Vein endothelial cell (primary cell): ENCODE measurements around the genes UFD1, TBX1 and GNB1L.

DNA sequence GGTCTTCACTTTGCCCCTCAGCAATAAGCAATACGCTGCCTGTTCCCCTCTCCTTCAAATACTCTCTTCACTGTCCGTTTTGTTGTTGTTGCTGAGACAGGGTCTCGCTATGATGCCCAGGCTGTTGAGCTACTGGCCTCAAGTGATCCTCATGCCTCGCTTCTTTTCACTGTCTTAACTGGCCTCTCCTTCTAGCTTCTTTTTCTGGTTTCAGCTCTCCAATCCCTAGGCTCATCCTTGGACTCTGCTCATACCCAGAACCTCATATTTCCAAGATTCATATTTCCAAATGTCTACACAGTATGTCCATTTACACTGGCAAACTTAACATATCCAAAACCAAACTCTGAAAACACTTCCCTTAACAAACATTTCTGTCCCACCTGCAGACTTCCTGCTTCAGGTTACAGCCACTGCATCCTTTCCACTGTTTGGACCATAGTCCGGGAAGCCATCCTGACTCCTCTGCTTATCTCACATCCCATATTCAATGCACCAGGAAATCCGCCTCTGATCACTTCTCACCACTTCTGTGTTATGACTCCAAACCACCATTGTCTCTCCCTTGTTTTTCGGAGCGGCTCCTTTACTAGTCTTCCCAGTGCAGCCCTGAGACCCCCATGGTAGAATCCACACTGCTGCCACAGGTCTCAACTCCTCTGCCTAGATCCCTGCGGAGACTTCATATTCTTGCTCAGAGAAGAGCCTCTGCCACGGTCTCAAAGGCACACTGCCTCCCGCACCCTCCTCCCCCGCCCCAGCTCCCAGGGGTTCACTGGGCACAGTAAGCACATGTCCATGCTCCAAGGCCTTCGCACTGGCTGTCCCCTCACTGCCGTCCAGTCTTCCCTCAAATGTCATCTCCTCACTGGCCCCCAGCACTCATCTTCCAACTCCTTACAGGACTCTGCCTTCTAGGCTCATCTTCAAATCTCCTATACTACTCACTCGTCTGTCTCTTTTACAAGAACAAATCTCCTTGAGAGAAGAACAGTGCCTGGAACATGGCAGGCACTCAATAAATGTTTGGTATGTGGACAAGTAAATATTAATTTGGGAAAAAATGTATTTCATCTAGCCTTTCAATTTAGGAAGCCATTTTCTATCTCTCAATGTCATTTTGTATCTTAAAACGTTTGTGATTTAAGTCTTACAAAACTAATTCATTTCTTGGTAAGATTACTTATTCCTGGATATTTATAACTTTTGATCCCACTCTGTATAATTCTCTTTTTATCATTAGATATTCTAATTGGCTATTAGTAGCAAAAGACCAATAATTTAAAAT lies 29.9 kb downstream of the HIRA start:
- CAGE, long polyA plus RNA = no peak

DNA sequence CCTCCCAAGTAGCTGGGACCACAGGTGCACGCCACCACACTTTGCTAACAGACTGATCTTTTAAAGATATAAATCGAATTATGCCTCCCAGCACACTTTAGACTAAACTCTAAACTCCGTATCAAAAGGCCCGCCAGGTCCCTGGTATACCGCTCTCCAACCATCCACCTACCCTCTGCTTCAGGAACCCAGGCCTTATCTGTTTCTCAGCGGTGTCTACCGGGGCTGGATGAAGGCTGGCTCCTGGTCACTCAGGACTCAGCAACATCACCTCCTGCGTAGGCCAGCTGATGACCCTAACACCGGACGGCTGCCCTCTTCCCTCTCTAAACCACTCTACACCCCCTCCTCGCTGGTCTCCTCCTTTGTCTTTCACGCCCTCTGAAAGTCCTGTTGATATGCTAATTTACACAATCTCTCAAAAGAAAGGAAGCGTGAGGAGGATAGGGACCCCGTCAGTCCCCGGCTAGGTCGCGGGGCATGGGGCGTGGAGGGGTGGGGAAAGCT lies 636 bp downstream of the C22orf39 start:
- CAGE, long polyA plus RNA = no peak

- CAGE, long polyA plus RNA = no peak
These were observed 685 bp upstream of the C22orf39 start for GRCh38 chr22:19448028-19448763.

DNA sequence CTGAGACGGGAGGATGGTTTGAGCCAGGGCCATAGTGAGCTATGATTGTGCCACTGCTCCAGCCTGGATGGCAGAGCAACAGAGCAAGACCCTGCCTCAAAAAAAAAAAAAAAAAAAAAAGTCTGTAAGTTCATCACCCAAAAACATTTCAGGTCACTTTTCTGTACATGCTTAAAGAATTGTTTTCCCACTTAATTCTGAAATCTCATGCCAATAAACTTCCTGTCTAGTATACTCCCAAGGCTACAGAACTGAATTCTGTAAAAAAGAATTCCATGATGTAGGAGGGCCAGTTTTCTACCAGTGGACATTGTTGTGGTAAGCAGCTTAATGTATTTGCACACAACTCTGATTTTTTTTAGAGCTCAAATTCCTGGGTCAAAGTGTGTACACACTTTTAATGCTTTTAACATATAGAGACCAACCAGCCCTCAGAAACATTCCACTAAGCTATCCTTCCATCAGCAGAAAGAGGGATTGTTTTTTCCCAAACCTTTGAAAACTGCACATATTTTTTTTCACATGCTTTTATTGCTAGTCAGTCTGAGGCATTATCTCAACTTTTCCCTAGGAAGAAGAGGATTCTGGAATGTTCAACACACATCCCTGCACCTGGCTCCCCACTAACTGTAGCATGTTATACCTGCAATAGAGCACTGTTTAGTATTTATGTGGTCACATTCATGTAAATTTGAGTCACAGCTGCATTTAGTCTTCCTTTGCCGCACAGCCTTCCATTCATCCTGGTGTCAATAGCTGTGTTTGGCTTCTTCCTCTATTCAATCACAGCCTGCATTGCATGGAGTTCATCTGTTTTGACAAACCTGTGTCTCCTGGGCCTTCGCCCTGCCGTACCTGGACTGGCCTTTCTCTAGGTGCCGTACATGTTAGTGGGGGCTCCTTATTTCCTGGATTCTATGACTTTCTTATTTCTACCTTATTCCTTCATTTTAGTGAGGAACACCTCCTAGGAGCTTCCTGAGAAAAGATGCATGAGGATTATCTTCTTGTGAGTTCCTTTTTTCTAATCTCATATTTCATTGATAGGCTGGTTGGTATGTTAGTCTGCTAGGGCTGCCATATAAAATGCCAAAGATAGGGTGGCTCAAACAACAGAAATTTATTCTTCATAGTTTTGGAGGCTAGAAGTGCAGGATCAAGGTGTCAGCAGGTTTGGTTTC lies 3.9 kb upstream of the C22orf39 start:
- CAGE, long polyA plus RNA = no peak

GRCh38 chr22:19478747-19479533 lies at the start of gene UFD1:
Gene UFD1 (minus strand): TSS chr22:19479193.
- CAGE, long polyA plus RNA = no peak

DNA sequence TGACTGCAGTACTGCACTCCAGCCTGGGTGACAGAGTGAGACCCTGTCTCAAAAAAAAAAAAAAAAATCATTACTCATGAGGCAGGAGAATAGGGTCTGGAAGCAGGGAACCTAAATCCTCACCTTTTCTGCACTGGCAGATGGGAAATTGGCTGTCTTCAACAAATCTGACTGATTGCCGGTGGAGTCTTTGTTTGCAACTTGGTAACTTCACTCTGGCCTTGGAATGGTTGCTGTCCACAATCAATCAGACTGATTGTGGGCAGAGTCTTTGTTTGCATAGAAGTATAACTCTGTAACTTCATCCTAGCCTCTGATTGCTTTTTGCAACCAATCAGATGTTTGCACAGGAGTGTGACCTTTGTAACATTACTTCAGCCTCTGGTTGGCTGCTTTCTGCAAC lies 79.4 kb upstream of the CLDN5 start:
- CAGE, long polyA plus RNA = no peak

- CAGE, long polyA plus RNA = no peak
These were observed 94.9 kb upstream of the SEPTIN5 start for GRCh38 chr22:19619317-19619851.

DNA sequence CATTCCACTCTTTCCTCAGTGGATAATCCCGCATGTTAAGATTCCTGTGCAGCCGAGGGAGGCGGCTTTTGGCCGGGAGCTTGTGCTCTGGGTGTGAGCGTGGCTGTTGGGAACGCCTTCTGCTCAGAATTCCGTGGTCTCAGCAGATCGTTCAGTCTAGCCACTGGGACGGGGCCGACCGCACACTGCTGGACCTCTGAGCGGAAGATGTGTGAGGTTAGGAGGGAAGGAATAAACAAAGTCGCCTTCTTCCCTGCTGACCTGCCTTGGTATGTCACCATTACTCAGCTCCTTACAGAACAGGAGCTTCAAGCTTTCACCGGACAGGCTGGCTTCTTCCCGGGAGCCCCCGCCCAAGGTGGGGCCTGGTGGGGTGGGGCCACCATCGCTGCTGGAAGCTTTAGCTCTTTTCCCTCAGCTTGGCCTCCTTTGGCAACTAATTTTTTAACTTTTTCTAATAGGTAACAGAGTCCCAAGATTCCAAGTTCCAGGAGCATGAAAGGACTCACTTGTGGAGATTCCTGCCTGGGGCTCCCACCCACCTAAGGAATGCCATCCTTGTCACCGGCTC lies 22.5 kb upstream of the SEPTIN5 start:
- CAGE, long polyA plus RNA = no peak

DNA sequence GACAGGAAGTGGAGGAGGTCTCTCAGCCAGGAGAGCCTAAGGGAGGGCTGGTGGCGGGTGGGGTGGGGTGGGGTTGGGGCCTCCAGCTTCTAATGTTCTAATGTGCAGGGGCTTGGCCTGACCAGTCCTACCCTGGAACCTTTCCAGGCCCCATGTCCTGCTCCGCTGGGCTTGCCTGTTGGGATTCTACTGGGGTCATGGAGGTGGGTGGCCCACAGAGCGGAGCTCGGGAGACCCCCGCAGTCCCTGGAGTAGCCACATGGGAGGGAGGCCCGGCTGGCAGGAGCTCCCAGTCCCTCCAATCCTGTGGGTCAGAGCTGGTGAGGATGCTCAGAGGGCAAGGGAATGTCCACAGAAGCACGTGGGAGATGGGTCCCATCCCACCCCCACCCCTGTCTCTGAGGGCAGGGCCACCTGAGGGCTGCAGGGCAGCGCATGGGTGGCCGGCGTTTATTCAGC lies 2.9 kb downstream of the SEPTIN5 start:
- CAGE, long polyA plus RNA = no peak

DNA sequence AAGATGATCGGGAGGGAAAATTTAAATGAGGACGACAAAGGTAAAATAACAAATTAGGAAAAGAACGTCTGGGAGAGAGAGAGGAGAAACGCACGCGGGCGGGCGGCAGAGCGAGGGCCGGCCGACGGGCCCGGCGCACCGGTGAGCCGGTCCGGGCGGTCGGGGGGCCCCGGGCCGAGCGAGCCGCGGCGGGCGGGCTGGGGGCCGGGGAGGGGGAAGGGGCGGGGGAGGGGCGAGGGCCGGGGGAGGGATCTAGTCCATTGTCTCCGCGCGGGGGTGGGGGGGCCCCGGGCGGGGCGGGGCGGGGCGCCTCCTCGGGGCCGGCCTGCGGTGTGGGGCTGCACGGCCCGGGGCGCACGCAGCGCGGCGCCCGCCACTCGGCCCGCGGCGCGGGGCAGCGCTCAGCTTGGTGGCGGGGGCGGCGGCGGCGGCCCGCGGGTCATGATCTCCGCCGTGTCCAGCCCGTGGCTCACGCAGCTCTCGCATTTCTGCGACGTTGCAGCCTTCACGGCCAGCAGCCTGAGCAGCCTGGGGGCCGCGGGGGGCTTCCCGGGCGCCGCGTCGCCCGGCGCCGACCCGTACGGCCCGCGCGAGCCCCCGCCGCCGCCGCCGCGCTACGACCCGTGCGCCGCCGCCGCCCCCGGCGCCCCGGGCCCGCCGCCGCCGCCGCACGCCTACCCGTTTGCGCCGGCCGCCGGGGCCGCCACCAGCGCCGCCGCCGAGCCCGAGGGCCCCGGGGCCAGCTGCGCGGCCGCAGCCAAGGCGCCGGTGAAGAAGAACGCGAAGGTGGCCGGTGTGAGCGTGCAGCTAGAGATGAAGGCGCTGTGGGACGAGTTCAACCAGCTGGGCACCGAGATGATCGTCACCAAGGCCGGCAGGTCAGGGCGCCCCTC lies at the start of gene TBX1:
Gene TBX1 (plus strand): TSS at position 376 of the 893 bp plus-strand sequence.
- CAGE, long polyA plus RNA = no peak

DNA sequence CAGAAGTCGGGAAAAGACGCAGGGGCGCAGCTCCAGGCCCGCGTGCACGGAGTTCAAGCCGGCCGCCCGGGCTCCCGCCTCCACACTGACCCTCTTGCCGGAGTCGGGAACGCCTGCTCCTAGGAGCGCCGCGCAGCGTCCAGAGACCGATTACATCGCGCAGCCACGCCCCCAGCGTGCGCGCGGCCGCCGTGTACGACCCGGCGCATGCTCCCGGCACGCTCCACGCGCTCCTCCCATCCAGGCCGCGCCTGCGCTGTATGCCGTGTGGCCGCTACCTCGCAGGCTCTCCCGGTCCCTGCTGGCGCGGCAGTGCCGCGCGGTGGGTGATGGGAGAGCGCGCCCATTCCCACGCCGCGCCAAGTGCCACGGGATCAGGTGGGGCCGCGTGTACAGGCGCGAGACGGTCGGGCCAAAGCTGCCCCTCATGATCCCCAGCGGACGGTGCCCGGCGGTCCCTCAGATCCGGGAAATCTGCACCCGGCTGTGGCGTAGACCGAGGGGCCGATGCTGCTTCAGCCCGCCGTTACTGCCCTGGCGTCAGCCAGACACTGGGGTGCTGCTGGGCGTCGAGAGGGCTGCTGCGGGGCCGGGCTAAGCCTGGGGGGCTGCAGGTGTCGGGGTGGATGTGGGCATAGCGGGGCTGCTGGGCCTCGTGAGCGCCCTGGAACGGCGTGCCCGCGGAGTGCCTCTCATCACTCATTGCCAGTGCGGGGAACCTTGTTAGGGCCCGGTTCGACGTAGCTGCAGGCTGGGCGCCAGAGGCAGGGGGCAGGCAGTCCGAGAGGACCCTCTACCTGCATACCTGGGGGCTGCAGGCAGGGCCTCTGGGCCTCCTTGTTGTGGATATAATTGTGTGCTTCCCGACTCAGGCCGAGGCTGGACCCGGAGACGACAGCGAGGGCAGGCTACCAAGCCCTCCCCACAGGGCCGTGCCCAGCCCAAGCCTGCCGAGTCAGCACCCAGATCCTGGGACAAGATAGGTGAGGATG lies at the start of gene GNB1L:
Gene GNB1L (minus strand): TSS at position 145 of the 992 bp plus-strand sequence.
- CAGE, long polyA plus RNA = no peak

GRCh38 chr22:19877870-19878588 lies 23.4 kb upstream of the GNB1L start:
- CAGE, long polyA plus RNA = no peak

GRCh38 chr22:19938039-19938689 lies 3.4 kb upstream of the COMT start:
- CAGE, long polyA plus RNA = no peak

GRCh38 chr22:19958915-19960044 lies 17.7 kb upstream of the TXNRD2 start:
- CAGE, long polyA plus RNA = no peak

- CAGE, long polyA plus RNA = no peak
These were observed 30.3 kb downstream of the ARVCF start for GRCh38 chr22:19986281-19986855.

GRCh38 chr22:19988731-19989465 lies 27.7 kb downstream of the ARVCF start:
- CAGE, long polyA plus RNA = no peak

GRCh38 chr22:20022450-20022910 lies 1.6 kb downstream of the TANGO2 start:
- CAGE, long polyA plus RNA = no peak

GRCh38 chr22:20023948-20024907 lies 3.3 kb downstream of the TANGO2 start:
- CAGE, long polyA plus RNA = no peak

DNA sequence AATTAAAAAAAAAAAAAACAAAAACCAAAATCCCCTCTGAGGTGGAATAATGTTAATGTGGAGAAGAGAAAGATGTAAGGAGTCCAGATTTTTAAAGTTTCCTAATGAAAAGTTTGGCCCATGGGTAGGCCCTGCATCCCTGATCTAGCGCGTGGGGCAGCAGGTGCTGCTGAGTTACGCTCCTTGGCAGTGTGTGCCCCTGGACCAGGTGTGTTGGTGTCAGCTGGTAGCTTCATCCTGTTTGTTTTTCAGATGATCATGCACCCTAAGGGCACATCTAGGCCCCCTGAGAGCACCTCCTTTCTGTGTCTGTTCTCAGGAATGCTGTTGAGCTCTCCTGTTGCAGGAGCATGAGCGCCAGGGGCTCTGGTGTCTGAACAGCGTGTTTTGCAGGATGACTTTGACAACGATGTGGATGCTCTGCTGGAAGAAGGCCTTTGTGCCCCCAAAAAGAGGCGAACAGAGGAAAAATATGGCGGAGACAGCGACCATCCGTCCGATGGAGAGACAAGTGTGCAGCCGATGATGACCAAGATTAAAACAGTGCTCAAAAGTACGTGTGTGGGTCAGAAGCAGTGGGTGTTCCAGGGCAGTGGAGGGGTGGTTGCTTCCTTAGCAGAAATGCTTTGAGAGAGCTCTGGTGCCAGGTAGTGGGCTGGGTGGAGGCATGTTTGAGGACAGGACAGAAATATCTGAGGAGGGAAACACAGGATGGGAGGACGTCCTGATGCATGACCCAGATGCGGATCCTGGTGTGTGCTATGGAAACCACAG lies 6.9 kb downstream of the DGCR8 start:
- CAGE, long polyA plus RNA = no peak

DNA sequence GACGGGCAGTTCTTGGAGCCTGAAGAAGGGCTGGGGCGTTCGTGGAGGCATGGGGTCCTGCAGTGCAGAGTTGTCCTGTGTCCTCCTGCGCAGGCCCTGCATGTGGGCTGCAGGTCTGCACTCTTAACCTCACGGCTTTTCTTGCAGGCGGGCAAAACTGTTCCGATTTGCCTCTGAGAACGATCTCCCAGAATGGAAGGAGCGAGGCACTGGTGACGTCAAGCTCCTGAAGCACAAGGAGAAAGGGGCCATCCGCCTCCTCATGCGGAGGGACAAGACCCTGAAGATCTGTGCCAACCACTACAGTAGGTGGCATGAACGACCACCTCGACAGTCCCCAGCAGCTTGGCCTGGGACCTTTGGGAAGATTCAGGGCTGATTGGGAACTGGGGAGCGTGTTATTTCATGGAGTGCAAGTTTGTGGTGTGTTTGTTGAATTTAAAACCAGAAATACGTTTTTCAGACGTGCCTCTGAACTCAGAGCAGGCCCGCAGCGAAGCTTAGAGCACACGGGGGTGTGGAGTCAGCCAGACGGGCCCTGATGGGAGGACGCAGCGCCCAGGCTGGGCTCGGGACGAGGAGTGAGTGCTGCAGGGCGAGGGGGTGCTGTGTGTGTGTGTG lies 5.2 kb upstream of the TRMT2A start:
- CAGE, long polyA plus RNA = no peak